Natural killer cell (primary cell): ENCODE measurements around the genes UMAD1 and NDUFA4.

DNA sequence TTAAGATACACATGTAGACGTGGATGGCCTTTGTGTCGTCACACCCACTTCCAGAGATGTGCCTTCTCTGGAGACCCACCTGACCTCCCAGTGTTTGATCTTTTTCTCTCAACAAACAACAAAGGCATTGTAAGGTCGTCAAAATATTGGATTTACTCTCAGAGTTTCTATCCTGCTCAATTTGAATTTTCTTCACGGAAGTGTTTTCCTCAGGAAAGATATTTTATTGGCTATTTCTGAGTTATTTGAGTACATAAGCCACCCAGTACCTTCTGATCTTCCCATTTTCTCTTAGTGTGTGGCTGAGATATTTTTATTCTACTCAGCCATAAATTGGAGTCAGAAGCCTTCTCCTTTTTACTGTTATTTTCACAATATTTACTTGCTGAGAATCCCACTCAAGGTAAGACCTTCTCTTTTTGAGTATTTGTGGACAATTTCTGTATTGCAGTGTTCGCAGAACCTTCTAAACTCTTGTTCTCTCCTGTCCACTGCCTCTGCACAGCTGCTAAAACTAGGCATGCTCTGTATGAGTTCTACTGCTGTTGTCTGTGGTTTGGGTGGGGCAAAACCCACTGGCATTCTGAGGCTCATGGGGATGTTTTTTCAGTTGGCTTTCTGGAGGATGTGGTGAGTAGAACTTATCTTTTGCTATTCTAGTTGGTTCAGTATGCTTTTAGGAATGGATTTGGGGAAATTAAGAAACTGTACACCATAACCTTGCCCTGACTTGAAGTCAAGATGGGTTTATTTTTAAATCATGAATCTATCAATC is 25.4 kb upstream of the C1GALT1 start:
- PRO-cap, result bidirectional peak, plus-strand start at position 609 of the sequence, minus-strand start at position 507 of the sequence

DNA sequence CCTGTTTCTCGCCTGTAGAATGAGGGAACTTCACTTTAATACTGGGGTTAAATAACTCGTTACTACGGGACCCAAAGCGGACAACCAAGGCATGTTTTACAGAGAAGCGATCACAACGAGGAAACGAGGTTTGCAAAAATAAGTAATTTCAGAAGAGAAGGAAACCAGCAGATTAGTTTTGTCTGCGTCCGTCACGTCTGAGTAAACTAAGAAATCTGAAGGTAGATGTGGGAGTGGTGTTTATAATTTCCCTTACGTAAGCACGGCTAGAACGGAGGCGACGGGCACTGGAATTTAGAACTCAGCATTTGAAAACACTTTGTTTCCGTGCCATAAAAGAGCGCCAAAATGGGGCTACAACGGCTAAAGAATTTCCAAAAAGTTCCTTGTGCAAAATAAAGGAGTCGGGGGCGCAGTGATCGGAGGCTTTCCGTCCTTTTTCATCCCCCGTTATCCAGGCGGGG is 715 bp upstream of the UMAD1 start:
- PRO-cap, result bidirectional peak, plus-strand start at position 269 of the sequence, minus-strand start at position 208 of the sequence

DNA sequence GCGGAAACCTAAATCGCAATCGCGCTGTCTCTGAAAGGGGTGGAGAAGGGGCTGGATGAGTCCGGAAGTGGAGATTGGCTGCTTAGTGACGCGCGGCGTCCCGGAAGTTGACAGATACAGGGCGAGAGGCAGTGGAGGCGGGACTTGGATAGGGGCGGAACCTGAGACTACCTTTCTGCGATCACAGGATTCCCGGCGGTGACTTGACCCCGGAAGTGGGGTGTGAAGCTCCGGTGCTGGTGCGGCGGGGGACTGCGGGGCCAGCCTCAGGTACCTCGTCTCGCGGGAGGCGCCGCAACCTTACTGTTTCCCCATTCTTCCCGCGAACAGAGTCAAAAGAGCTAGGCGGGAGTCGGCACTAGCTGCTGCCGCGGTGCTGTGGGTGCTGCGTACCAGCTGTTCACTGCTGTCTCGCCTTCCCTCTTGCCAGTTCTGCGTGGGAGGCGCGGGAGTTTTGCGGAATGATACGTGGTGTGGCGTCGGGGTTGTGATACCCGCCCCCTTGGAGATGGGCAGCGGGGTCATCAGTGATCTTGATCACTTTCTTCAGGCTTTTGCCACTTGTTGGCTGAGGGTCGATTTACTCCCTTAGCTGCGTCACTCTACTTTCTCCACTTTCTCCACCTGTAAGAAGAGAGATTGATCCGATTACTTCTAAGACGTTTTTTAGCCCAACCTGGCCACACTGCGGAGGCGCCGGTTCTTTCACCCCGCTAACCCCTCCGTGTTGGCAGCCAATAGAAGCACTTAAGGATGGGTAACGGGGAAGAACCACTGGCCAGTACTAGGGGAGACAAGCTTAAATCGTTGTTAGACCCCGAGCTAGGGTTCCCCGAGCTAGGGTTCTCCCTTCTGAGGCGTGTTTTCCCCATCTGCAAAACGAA is at the start of gene UMAD1:
TSS of gene UMAD1 (plus strand) at position 201 of the 884 bp plus-strand sequence.
- PRO-cap, result bidirectional peak, plus-strand start at position 184 of the sequence, minus-strand start outside the sequence; bidirectional peak, plus-strand start at position 358 of the sequence, minus-strand start at position 436 of the sequence; bidirectional peak, plus-strand start at position 680 of the sequence, minus-strand start at position 630 of the sequence; bidirectional peak, plus-strand start at position 790 of the sequence, minus-strand start at position 739 of the sequence

DNA sequence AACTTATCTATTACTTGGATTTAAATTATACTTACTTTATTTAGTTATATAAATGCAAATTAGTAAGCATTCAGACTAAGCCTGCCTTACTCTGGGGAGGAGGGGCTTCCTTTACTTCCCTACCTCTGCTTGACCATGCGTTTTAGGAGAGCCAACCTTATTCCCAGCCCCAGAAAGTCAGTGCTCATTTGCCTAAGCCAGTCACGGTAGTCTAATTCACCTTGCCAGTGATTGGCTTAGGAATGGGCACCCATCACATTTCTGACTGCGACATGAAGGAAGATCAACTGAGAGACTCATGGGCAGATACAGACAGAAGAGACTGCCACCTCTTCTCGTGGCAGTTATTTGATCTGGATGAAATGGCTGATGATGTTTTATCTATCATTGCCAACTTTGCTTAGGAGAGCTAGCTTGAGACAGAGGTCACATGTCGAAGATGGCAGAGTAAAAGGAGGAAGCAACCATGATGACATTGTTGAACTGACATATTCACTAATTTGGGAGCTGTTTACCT is 29.4 kb downstream of the RPA3 start:
- PRO-cap, result no peak

- PRO-cap, result no peak
Observed at GRCh38 chr7:7725555-7726334, 7.3 kb upstream of the RPA3 start.

DNA sequence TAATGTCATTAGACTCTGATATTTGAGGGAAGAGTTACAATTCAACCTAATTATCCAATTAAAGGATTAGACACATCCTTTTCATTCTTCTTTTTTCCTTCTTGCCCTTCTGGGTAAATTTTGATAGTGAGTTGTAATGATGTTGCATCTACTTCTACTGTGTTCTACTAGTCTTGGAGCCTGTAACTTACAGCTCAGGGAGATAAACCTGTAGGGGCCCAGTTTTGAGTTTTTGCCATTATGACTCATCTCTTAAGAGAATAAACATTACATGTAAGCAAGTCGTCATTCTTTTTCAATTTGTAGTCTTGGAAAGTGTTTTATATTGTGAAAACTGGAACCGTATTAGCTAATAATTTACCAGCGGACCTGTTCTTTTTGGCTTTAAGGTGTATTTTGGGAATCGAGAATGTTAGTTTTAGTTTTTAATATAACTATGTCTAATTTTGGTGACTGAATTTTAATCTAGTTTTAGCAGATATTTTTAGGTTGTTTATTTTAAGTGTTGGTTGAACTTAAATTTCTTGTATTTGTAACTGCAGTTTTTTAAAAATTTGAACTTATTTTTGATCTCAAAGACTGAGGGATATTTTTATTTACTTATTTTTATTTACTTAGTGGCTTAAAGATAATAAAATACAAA is 89.8 kb upstream of the RPA3 start:
- PRO-cap, result no peak

DNA sequence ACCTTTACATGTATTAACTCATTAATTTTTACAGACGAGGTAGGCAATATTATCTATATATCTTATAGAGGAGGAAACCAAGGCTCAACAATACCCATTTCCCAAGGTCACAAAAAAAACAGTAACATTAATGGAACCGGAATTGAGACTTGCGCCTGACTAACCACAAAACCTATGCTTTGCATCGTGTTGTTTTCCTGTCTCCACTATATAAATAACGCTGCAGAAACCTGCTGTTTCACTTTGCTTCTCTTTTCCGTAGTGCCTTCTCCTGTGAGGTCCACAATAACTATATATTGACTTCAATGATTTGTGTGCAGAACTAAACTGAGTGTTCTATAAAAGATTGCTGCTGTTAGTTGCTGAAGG is 97.7 kb upstream of the RPA3 start:
- PRO-cap, result unidirectional peak, plus-strand start at position 241 of the sequence

GRCh38 chr7:7830020-7830593 is 111.7 kb upstream of the RPA3 start:
- PRO-cap, result no peak

DNA sequence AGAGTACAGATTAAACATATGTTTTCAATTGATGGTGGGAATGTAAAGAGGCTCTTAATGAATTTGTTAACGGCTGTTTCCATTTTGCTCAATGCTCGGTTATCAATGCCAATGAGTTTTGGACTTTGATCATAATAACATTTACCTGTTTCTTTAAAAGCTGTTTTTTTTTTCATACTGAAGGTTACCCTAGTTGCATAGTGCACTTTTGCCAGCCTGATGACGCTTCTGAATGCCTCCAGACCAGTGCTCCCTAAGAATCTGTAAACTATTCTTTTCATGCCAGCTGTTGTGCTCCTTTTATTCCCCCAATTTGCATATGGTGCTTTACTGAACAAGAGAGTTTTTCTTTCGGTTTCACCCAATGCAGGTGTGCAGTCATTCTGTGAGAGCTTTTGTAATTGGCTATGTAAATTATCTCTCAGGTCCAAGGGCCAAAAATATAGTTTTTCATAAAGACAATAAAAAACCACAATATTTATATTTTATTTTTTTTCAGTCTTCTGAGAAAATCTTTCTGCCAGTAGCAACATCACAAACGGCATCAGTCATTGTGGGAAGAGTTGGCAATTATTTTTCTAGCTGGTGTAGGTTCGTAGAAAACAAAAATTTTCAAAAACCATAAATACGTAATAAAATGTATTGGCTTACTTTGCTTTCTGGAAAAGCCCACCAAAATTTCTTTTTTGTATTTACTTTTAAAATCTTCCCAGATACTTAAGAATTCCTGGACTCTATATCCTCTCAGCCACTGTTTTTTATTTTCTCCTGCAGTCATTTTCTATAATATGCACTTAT is 48.0 kb upstream of the GLCCI1 start:
- PRO-cap, result no peak

GRCh38 chr7:7970511-7971568 is 2.2 kb downstream of the GLCCI1 start:
- PRO-cap, result bidirectional peak, plus-strand start at chr7:7970685, minus-strand start at chr7:7970614

GRCh38 chr7:8014934-8015570 is 46.5 kb downstream of the GLCCI1 start:
- PRO-cap, result bidirectional peak, plus-strand start at chr7:8015418, minus-strand start at chr7:8015267

GRCh38 chr7:8261256-8261733 is 672 bp downstream of the ICA1 start:
- PRO-cap, result no peak

DNA sequence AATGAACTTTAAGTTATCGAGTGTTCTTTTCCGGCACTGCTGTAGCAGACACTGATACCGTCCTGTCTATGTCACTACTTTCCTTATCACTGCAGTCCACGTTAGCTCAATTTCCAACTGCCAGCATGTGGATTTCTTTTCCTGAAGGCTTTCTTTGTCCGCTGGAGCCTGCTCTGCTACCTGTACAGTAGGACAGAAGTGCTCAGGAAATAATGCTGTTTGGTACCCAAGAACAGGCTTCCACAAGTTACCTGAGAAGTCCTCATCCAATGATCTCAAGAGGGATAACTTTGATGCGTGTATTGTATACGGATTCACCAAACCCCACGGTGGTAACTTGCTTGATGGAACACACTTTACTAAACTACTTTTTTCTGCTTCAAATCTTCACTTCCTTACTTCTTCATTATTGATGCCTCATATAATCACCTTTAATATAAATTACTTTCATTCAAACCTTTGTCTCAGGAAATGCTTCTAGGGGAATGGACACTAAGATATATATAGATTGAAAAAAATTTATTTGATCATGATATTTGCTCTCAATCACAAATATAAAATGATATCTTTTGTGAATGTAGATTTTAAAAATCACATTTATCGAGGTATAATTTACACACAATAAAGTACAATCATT is 329.6 kb downstream of the NXPH1 start:
- PRO-cap, result no peak

DNA sequence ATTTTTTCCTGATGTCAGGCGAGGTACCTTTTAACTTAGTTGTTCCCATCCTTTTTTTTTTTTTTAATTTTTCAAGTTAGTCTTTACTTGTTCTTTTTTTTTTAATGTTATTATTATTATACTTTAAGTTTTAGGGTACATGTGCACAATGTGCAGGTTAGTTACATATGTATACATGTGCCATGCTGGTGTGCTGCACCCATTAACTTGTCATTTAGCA is 1201.8 kb downstream of the NDUFA4 start:
- PRO-cap, result no peak

- PRO-cap, result no peak
Observed at GRCh38 chr7:9995764-9995985, 944.3 kb downstream of the NDUFA4 start.

DNA sequence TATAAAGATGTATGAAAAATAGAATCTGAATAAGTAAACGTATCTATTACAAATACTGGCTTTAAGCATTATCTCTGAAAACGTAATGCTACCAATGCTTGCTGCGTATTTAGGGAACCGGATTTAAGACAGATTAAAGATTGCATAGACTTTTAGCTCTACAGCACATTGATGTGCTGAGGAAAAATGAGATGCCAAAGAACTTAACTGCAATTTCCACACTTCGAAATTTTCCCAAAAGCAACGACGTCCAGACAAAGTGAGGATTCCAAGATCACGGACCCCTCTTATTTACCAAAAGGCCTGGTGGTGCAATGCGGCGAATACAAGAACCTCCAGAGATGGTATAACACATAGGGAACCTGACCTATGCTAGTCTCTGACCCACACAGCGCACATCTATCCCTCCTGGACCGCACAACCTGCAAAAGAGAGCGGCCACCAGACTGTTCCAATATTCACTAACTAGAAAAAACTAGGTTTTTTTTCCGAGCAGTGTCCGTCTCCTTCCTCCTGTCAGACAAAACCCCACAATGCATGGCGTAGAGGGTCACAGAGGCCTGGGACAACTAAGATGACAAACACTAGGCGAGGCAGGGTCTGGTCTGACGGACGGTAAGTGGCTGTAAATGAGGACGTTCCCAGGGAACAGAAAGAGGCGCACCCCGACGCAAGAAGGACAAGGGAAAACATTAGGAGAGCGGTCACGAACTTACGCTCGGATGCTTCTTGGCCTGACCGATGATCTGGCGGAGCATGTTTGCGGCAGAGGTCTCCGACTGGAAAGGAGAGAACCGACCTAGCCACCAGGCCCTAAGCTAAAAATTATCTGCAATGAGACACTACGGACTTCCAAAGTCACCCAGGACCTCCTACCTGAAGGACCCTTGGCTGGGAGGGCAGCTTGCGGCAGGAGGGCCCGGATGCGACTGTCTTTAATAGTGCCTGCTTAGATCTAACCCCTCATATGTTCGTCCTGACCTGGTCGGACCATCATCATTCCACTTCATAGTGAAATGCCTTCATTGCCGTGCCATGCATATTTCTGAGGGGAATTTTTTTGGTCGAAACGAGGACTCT is at the start of gene NDUFA4:
TSS of gene NDUFA4 (minus strand) at position 854 of the 1,080 bp plus-strand sequence.
- PRO-cap, result unidirectional peak, minus-strand start at position 788 of the sequence; unidirectional peak, minus-strand start at position 833 of the sequence

DNA sequence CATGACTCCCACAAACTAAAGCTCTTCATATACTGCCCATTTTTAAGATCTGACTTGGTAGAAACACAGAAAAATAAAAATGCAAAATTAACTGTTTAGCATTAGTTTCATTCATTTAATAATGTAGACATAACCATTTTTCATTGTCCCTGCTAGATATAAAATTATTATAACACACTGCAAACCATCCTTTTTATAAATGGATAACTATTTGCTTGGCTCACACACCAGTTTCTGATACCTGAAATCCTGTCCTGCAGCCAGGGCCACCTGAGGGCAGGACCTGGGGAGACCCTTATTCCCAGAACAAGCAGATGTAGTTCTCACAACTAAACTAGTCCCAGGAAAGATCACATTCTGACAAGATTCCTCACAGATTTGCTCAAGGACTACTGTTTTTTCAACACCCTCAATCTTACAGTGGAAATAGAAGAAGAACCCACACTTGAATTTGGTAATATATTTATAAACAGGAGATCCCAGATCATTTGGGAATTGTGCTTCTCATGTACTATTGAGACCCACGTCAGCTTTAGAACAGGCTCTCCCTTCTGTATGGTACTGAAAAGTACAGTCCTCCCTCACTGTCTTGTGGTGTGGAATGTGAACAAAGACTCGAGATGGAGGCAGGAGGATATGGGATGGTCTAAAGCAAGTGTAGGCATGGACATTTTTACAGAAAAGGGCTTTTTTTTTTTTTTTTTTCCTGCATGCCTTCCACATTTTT is 397.5 kb downstream of the PHF14 start:
- PRO-cap, result no peak

DNA sequence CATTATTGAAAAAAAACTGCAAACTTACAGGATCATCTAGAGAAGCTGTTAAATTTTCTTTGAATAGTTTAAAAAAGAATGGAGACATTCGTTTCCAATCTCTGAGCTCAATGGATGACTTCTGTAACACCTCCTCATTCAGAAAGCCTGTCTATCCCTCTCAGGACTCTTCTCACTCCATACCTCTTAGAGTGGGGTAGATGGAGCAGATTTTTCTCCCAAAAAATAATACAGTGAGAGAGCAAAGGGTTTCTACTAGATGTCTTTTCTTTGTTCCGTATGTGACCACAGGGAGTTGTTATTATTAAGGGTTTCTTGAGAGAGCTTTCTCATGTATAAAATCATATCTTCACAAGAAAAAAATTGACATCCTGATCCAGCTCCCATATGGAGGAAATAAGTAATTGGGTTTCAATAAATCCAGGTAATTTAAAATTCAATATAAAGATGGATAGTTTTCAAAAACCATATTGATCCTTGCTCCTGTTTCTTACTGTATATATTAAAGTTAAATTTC is 407.4 kb downstream of the PHF14 start:
- PRO-cap, result no peak

GRCh38 chr7:11540085-11540668 is 291.8 kb downstream of the THSD7A start:
- PRO-cap, result no peak

GRCh38 chr7:11620893-11621490 is 211.0 kb downstream of the THSD7A start:
- PRO-cap, result no peak